Sternocleidomastoid (tissue), 1 donor: ENCODE measurements around a stretch of chr3.

- PRO-cap, result no peak
Observed at GRCh38 chr3:54639719-54640031, 288.2 kb downstream of the LRTM1 start.

GRCh38 chr3:55489632-55490119, 2.6 kb upstream of the WNT5A start:
- PRO-cap, result bidirectional peak, plus-strand start at chr3:55489994, minus-strand start at chr3:55489945

GRCh38 chr3:56869176-56869578, 67.4 kb upstream of the ARHGEF3 start:
- PRO-cap, result no peak

DNA sequence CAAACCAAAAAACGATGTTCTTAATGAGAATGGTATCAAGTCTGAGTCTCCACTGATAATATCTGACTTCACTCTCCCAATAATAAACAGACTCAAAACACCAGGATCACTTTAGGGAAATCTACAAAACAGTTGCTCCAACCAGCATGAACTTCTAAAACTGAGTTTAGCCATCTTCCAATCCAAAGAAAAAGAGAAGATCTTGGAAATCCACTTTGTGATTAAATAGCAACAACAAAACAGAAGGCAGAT, 113.8 kb upstream of the ARHGEF3 start:
- PRO-cap, result no peak

GRCh38 chr3:57006767-57007207, 53.7 kb upstream of the SPATA12 start:
- PRO-cap, result no peak

GRCh38 chr3:57078085-57079147, 18.0 kb downstream of the SPATA12 start:
- PRO-cap, result no peak

DNA sequence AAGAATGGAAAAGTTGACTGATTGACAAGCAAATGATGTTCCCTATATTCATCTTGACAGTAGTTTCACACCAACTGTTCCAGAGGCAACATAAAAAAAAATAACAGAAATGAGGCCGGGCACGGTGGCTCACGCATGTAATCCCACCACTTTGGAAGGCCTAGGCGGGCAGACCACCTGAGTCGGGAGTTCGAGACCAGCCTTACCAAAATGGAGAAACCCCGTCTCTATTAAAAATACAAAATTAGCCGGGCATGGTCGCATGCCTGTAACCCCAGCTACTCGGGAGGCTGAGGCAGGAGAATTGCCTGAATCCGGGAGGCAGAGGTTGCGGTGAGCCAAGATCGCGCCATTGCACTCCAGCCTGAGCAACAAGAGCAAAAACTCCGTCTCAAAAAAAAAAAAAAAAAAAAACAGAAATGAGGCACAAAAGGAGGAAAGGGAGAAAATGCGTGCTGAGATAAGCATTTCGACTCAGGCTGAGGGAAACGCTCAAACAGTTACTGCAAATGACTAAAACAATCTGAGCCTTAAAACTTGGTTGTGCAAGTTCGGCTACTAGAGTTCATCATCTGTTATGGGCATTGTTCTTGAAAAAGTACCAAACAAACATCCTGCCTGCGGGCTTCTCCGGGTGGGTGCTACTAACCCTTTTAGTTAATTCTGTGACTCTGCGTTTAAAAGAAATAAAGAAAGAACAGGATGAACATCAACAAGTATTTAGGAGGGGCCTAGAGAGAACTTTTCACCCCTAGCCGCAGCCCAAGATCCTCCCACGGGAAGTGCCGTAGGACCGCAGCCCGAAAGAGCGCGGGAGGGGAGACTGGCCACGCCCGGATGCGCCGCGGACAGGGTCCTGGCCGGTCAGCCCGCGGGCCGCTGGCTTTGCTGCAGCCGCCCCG, 789 bp downstream of the DENND6A start:
- PRO-cap, result bidirectional peak, plus-strand start at position 836 of the sequence, minus-strand start at position 784 of the sequence

GRCh38 chr3:57803540-57804178, 47.5 kb downstream of the SLMAP start:
- PRO-cap, result no peak

GRCh38 chr3:57857396-57858240, 101.5 kb downstream of the SLMAP start:
- PRO-cap, result no peak

DNA sequence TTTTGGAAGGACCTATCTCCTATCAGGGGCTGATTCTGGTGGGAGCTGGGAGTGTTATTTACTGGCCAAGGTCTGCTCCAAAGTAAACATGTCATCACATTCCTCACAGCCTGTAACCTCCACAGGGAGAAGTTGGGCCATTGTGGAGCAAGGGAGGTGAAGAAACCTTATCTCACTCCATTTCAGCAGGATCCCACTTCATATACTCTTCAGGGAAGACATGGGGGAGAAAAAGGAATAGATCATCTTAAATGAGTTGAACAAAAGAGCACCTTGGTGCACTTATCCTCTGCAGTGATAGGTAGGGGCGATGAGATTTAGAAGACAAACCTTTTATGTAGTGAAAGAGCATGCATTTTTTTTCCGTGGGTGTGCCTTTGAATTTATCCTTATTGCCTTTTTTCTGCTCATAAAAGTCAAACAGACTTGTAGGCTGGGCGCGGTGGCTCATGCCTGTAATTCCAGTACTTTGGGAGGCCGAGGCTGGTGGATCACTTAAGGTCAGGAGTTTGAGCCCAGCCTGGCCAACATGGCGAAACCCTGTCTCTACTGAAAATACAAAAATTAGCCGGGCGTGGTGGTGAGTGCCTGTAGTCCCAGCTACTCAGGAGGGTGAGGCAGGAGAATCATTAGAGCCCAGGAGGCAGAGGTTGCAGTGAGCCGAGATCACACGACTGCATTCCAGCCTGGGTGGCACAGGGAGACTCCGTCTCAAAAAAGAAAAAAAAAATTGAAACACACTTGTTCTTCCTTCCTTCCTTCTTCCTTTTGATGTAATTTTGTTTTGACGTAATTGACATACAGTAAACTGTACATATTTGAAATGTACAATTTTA, 15.5 kb upstream of the FLNB start:
- PRO-cap, result no peak

DNA sequence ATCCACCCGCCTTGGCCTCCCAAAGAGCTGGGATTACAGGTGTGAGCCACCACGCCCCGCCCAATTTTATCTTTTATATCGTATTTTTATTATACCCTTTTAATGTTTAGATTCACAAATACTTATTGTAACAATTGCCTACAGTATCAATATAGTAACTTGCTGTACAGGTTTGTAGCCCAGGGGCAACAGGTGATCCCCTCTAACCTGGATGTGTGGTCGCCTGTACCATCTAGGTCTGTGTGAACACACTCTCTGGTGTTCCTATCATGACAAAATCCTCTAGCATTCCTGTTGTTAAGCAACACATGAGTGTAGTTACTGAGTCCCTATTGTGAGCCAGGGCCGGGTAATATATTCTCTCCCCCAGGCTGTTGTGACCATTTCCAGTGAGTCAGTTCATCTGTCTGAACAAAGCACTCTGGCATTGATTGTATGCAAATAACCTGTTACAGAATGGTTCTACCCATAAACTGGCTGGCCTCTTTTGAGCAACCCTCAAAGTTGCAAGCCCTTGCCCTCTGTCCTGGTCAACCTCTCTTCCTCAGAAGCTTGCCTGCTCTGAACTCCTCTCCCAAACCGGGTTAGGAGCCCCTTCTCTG, 2.6 kb upstream of the FLNB start:
- PRO-cap, result no peak

DNA sequence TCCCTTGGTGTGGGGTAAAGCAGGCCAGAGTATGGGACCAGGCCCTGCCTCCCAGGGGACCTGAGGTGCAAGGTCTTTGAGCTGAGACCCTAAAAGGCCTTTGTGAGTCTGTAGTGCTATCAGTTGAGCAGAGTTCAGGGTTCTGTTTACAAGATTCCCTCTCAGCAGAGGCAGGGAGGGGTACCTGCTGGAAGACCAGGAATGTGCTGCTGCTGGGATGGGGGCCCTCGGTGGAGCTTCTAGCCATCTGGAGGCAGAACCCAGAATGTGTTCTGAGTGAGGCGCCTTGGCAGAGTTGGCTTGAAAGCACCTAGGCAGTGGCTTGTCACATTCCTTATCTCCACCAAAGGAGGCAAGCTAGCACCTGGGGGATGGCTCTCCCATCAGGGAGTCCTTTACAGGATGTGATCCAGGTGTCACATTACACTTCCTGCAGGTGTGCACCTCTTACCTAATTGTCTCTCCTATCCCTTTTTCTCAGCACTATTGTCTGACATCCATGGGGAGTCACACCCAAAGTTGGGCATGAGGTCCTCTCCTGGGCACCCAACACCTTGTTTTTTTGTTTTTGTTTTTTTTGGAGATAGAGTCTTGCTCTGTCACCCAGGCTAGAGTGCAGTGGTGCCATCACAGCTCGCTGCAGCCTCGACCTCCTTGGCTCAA, 13.1 kb downstream of the FLNB start:
- PRO-cap, result no peak

GRCh38 chr3:58043696-58044337, 35.6 kb downstream of the FLNB start:
- PRO-cap, result no peak

GRCh38 chr3:58067935-58068805, 59.9 kb downstream of the FLNB start:
- PRO-cap, result no peak

DNA sequence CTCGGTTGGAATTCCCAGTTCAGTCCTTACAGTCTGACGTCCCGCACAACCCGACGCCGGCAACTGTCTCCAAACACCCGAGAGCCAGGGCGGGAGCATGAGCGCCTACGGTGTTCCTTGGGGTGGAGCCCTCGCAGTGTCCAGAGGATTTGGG, 788 bp upstream of the ABHD6 start:
- PRO-cap, result no peak

GRCh38 chr3:58238183-58238774, 687 bp downstream of the ABHD6 start:
- PRO-cap, result no peak

DNA sequence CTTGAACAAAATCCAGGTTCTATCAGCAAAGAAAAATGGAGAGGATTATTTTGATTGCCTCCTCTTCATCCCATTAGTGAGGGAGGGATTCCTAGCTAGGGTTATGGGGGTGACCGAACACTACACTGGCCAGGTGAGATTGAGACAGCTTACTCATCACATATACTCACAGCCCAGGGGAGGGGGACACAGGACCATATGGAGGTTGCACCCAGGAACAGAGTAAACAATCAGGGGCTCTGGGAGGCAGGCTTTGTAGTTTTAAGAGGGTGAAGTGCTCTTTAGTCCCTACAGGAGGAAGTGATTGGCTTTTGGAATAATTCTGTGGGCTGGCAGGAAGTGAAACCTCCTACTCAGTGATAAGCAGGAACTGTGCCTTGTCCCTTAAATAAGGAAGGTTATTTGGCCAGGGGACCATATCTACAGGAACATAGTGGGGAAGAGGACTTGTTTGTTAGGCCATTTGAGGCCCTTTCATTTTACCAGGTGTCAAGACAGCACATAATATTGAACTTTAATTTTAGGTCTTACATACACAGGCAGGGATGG, 17.5 kb upstream of the KCTD6 start:
- PRO-cap, result no peak

DNA sequence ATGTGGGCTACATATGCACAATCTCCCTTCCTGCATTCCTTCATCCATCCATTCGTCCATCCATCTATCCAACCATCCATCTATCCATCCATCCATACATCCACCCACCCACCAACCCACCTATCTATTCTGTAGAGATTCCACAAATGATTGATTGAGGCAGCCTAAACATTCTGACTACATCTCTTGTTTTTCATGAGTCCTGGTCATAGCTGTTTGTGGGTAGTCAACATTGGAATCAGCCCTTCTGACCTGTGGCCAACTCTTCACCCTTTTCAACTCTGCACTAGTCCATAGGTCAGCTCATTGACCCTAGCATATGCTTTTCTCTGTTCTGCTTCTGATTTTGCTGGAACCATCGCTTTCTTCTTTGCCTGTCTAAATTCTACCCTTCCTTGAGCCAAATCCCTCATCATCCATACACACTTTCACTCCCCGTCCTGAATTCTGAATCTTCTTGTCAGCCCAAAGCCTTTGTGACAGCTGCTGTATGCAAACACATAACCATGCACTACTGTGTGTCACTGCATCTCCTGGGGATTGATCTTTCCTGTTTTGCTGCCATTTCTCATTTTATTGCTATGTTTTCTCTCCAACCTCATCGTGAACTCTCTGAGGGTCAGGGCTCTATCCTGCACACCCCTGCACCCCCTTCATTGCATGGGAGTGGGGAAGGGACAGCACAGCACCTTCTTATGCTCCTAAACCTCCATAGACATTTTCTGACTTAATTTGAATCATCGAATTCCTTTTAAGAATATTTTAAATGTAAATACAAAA, 16.8 kb upstream of the KCTD6 start:
- PRO-cap, result no peak

- PRO-cap, result no peak
Observed at GRCh38 chr3:58492539-58493001, 674 bp downstream of the KCTD6 start.

DNA sequence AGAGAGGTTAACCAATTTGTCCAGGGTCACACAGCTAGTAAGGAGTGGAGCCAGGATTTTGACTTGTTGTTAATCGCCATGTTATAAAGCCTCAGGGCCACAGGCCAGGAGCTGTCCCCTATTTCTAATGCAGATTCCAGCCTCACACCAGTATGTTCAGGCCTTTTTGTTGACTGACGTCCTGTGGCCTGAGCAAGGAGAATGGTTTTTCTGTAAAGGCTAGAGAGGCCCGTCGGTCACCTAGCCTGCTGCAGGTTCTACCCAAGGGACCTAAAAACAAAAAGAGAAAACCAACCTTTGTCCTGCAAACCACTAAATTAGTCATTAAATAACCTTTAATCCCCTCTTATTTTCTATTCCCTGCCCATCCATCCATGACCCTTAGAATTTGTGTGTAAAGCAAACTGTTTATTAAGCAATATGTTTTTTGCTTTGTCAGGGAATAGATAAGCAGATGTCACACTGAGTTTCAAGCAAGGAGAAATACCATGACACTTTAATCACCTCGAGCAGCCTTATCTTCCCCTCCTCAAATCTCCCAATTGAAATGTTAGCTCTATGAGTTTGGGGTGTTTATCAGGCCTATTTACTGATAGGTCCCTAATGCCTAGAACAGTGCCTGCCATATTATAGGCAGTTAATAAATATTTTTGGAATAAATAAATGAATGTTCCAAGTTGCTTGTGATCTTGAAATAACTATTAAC, 14.0 kb downstream of the ACOX2 start:
- PRO-cap, result no peak